Natural killer cell (primary cell): ENCODE results near the genes FGF7 and TRPM7.

- PRO-cap, result no peak
Measured at GRCh38 chr15:48788865-48789494, 21.9 kb downstream of the CEP152 start.

DNA sequence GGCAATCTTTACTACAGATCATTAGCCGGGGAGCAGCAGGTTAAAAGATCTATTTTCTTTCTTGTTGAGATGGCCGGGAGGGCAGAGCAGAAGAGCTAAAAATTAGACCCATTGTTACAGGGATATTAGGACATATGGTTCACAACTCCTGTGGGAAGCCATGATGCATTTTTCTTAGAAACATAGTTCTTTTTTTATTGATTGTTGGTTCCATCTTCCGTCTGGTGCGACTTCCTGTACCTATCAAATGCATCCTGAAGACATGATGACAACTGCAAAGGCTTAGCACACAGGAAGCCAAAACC is 337 bp upstream of the SHC4 start:
- PRO-cap, result no peak

DNA sequence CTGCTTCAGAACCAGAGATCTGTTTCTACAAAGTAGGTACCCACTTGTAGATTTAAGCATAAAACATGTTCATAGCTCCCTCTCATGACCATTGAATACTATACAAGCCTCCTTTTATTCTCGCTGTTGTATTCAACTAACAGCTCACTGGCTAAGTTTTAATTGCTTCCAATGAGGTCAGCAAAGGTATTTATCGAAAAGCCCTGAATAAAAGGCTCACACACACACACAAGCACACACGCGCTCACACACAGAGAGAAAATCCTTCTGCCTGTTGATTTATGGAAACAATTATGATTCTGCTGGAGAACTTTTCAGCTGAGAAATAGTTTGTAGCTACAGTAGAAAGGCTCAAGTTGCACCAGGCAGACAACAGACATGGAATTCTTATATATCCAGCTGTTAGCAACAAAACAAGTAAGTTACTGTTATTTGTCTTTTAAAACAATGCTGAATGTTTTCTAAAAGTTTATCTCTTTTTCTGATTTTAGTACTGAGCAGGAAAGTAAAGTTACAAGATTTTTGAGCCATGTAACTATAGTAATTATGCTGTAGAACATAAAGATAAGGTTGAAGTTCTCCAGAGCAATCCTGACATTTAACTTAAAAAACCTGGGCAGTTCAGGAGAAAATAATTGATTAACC is at the start of gene FGF7:
TSS of gene FGF7 (plus strand) at position 219 of the 645 bp plus-strand sequence.
- PRO-cap, result no peak

- PRO-cap, result bidirectional peak, plus-strand start at chr15:50003970, minus-strand start at chr15:50003818
Measured at GRCh38 chr15:50003433-50004413, 115.3 kb downstream of the ATP8B4 start.

- PRO-cap, result no peak
Measured at GRCh38 chr15:50110306-50110626, 8.8 kb downstream of the ATP8B4 start.

GRCh38 chr15:50112727-50113571 is 6.1 kb downstream of the ATP8B4 start:
- PRO-cap, result no peak

GRCh38 chr15:50353281-50353603 is 1.8 kb downstream of the GABPB1 start:
- PRO-cap, result bidirectional peak, plus-strand start at chr15:50353427, minus-strand start at chr15:50353373

- PRO-cap, result no peak
Measured at GRCh38 chr15:50355998-50356342, 972 bp upstream of the GABPB1 start.

DNA sequence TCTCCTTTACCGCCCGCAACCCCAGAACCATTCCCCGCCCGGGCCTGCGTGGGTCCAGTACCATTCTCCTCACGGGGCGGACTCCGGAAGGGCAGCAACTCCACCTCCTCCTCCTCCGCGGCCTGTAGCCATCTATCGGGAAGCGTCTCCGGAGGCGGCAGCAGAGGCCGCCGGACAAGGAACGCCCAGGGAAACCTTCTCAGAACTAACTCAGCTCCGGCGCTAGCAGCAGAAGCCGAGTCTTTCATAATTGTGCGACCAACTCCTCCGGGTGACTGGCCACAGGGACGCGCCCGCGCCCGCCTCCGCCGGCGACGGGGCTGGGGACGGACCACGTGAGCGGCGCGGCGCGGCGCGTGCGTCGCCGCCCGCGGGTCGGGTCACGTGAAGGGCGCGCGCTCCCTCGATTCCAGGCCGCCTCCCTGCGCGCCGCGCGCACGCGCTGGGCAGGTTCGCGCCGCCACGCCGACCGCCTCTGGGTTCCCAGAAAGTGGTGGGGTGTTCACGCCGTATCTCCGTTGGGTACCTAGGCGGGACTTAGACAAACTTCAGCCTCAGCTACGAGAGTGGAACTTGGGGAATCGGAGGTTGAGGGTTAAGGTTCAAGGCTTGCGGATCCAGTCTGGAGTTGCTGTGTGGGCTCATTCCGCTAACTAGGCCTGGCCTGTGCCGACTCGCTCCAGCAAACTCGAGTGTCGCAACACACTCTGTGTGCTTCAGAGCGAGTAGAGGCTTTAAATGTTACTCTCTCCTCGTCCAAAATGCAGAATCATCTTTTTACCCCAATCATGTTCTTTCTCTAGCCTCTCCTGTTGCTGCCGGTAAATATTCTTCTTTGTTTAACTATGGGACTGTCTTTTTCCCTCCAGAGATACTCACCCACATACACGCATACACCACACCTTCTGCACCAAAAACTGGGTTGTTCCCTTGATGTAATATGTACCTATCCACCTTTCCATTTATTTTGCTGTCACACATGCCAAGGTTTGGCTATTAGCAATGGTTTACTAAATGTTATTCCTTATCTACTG is at the start of gene TRPM7:
TSS of gene TRPM7 (minus strand) at position 328 of the 1,034 bp plus-strand sequence.
- PRO-cap, result bidirectional peak, plus-strand start at position 478 of the sequence, minus-strand start at position 277 of the sequence; bidirectional peak, plus-strand start at position 644 of the sequence, minus-strand start at position 709 of the sequence

DNA sequence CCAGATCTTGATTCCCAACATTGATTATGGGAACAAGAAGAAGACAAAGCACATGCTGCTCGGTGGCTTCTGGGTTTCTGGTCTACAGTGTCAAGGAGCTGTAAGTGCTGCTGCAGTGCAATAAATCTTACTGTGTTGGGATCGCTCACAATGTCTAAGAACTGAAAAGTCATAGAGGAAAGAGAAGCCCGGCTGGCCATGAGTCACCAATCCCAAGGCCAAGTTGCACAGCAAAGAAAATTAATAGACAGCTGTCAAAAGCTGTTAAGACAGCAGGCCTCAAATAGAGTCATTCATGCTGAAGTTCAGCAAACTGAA is 33.2 kb upstream of the SPPL2A start:
- PRO-cap, result no peak

DNA sequence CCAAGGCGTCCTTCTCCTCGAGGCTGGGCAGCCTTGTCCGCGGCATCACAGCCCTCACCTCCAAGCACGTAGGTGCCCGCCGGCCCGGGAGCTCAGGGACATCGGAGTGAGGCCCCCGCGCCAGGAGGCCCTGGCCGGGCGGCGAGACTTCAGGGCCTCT is 258 bp downstream of the AP4E1 start:
- PRO-cap, result no peak

DNA sequence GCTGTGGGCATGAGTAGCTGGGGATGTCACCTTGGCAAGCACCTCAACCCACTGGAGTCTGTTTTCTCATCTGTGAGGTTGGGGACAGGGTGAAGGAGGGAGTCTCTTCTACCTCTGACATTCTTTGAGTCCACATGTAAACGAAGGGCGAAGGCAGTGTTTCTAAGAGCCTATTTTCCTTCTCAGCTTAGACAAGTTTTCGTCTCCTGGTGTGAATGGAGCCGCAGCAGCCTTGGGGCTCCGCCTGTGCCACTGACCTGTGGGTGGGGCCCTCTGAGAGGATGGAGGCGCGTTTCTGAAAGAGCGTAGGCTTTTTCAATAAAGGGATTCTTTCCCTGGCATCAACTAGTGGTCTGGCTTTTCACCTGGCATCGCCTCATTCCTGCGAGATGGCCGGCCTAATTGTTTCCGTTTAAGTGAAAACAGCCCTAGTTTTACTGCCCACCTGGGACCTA is 736 bp downstream of the GLDN start:
- PRO-cap, result no peak

GRCh38 chr15:51577061-51577401 is 45.5 kb downstream of the DMXL2 start:
- PRO-cap, result no peak

GRCh38 chr15:51870918-51871472 is 41.5 kb downstream of the TMOD3 start:
- PRO-cap, result no peak

- PRO-cap, result no peak
Measured at GRCh38 chr15:51872254-51872729, 42.8 kb downstream of the TMOD3 start.

- PRO-cap, result no peak
Measured at GRCh38 chr15:51981964-51982790, 10.6 kb upstream of the LEO1 start.

GRCh38 chr15:52100425-52100784 is 12.2 kb downstream of the BCL2L10 start:
- PRO-cap, result no peak

GRCh38 chr15:52178248-52178945 is 12.8 kb downstream of the GNB5 start:
- PRO-cap, result no peak

- PRO-cap, result no peak
Measured at GRCh38 chr15:52248517-52249431, 46.8 kb downstream of the MYO5C start.

- PRO-cap, result no peak
Measured at GRCh38 chr15:52415978-52416292, 112.7 kb downstream of the MYO5A start.